Heart right ventricle (tissue), 2 donors: ENCODE measurements around the genes TAFA3, PHTF1, HIPK1, OLFML3 and AMPD1.

DNA sequence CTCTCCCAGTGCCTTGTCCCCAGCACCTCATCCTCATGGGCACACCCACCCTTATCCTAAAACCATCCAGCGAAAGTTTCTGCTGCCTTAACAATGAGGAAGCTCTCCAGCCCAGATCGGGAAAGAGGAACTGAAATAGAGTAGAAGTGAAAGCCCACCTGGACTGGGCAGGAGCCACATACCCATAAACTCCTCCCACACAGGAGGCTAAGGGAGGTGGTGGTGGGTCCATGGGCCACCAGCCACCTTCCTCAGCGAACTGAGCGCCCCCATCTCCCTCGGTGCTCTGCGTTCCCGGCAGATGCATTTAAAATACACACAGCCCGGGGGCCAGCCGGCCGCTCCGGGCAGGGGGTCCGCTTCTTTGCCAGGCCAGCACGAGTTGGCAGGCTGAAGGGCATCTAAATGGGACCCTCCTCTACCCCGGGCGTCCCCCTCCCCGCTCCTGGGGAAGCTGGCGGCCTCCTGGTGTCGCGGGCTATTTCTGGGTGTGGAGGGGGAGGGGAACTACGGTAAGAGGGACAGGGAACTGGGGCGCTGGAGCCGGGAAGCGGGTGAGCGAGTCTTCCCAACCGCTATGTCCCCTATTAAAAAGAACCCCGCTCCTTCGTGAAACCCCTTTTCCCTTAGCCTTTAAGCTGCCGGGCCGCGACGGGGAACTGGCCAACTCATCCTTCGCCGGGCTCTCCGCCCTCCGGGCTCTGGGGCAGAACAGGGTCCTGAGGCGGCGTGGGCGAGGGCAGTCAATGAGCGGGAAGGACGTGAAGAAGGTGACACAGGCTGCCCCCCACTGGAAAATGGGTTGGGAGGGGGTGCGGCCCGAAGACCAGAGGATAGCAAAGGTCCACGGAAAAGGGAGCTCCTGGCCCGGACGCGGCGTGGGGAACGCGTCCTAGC lies 875 bp downstream of the PPM1J start:
- PRO-cap, 2 experiments = peak in 1 of 2 experiments; most common plus-strand start position 510 of the sequence (in 1); most common minus-strand start position 486 of the sequence (in 1)

GRCh38 chr1:112718510-112719155 lies at the start of gene TAFA3:
TSS of gene TAFA3 (plus strand) at chr1:112718905.
- PRO-cap, 2 experiments = no peak in any of the 2 experiments

DNA sequence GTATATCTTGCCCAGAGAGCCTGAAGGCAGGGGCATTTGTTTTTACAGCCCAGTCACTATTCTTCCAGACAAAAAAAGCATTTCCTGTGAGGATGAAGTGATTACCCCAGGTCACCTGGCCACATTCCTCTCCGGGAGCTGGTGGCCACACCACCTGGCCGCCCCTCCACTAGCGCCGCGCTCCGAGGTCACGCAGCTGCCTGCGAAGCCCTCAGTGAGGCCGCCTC lies 106.7 kb downstream of the SLC16A1 start:
- PRO-cap, 2 experiments = no peak in any of the 2 experiments

DNA sequence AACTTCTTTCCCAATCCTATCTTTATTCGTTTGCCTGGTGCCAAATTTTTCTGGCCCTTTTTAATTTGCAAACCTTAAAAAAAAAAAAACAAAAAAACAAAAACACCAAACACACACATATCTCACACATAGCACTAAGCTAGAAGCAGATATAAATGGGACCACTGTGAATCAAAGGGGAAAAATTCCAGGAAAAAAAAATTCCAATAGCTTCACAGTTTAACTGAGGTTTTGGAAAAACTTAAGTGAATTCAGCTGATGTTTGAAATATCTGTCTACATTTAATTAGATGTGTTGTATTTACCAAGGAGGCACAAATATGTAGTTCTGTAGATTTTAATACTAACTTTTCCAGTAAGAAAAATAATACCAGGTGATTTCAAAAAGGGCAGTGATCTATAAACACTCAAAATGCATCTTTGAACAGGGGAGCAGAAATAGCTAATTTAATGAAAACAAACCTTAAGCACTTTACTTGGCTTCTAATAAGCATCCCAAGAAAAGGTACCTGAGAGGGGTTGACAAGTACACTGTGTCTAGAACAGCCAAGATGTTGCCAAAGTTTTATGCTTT lies 43.2 kb downstream of the SLC16A1 start:
- PRO-cap, 2 experiments = no peak in any of the 2 experiments

DNA sequence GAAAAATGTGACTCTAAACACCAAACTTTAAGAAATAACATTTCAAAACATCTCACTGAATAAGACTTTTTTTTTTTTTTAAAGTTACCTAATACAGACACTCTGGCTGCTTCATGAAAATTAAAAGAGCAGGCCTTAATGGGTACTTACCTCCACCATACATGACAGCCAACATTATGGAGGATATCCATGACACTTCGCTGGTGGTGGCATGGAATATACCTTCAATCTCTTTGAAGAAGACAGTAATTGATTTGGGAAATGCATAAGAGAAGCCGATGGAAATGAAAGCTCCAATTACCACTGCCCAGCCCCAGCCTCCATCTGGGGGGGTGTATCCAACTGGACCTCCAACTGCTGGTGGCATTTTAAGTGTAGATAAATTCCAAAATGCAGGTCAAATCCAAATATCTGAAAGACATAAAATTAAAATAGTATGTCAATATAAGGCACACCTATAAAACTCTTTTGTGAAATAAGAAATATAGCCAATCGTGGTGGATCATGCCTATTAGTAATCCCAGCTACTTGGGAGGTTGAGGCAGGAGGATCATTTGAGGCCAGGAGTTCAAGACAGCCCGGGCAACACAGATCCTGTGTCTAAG lies 27.0 kb downstream of the SLC16A1 start:
- PRO-cap, 2 experiments = no peak in any of the 2 experiments

DNA sequence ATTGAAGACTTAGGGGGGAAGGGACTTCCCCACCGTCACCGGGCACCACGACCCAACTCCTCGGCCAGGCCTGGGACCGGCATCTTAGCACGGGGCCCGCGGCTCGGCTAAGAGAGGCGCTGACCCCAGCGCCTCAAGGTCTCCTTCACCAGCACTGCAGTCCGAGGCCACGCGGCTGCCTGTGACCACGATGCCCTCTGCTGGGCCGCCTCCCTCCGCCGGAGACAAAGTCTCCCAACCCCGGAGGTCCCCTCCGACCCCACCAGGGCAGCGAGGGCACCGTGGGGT lies 340 bp downstream of the SLC16A1 start:
- PRO-cap, 2 experiments = no peak in any of the 2 experiments

DNA sequence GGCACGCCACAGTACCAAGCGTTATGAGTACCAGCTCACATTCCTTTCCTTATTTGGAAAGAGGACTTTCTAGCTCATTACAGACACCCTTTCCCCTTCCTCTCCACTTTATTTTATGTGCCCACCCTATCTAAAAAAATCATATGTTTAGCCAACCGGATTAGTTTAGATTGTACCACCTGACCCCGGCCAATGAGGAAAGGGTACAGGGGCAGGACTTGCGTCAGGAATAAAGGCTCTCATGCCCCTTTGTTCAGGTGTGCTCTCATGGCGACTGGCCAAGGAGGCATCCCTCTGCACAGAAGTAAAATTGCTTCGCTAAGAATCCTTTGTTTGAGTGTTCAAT lies 129.4 kb downstream of the LRIG2 start:
- PRO-cap, 2 experiments = no peak in any of the 2 experiments

DNA sequence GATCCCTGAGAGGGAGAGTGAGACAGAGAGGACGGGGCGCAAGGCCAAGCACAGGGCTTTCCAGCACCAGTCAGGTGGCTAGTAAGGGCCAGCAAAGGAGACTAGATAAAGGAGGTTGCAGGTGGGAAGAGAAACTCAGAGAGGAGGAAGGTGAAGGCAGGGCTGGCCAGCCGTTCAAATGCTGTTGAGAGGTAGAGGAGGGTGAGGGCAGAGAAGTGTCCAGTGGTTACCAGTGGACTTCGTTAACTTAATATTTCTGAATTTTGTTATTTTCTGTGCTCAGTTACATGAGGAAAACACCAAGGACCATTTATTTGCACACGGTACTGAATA lies 137.6 kb upstream of the MAGI3 start:
- PRO-cap, 2 experiments = no peak in any of the 2 experiments

DNA sequence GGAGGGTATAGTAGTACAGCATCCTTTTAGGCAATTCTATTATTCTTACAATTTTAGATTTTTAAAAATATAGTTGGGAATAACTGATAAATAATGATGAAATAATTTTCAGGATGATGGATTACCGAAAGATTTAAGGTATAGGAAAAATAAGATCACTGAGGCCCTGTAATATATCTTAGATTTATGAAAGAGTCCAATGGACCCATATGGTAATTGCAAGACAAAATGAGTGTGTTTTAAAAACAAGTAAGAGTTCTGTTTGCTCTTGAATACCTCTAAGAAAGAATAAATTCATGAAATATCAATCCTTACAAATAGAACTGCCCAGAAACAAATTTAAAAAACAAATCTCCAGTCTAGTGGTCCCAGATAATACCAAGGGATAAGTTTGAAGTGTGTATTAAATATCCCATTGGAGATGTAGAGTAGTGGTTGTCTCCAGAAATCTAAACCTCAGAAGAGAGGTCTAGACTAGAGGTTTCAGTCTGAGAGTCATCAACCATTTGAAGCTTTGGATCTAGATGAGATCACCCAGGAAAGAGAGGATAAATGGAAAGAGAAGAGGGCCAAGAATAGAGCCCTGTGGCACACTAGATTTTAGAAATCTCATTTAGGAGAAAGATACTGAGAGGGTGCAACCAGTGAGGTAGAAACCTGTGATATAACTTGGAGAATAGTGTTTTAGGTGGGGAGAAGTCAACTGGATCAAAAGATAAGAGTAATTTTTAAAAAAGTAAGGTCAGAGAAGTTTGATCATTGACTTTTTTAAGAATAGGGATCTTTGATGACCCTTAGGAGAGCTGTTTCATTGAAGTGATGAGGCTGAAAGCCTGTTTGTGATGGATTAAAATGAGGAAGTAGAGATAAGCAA lies 72.7 kb downstream of the MAGI3 start:
- PRO-cap, 2 experiments = no peak in any of the 2 experiments

GRCh38 chr1:113706577-113707299 lies 52.5 kb downstream of the PHTF1 start:
- PRO-cap, 2 experiments = no peak in any of the 2 experiments

DNA sequence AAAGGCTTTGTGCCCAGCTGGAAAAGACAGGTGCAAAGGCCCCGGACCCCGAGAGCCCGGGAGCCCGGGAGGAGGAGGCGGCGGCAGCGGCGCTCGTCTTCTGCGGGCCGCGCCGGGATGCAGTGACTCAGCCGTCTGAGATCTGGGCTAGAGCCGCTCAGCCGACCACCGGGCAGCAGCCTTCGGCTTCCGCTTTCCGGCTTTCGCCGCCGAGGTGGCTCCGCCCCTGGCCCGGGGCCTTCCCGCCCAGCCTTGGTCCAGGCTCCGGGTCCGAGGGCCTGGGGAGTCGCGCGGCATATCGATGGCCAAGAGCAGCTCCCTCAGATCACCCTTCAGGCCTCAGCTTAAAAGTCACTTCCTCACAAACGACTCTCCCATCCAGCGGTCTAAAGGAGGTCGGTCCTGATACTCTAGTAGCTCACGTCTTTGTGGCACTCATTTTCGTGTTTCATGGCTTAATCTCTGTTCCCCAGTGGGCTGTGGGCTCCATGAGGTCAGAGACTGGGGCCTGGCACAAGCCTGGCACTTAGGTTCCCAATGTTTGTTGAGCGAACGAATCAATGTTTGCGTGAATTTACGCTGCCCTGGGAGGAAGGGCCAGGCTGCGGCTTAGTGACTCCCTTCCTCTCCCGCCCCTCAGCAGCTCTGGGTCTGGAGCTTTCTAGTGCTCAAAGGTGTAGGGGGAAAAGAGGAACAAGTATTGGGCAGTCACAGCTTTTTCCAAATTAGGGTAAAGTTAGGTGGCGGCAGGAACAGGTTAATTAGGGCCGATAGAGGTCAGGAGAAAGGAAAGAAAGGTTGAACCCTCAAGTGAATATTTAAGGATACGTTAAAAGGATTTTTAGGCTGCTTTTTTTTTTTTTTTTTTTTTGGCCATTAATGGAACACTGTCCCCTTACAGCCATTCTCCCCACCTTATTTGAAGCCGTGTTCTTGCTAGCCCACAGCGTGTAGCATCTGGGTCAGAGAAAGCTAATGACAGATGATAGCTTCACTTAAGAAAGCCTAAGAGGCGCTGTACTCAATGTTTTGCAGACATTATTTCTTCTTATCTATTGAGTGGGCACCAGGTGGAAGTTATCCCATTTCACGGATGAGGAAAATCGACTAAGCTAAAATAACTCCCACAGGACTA lies at the start of gene PHTF1:
PHTF1 (minus strand) TSS at position 137 of the 1,135 bp plus-strand sequence.
- PRO-cap, 2 experiments = peak in 2 of 2 experiments; most common plus-strand start position 260 of the sequence (in 2); most common minus-strand start position 124 of the sequence (in 2)

DNA sequence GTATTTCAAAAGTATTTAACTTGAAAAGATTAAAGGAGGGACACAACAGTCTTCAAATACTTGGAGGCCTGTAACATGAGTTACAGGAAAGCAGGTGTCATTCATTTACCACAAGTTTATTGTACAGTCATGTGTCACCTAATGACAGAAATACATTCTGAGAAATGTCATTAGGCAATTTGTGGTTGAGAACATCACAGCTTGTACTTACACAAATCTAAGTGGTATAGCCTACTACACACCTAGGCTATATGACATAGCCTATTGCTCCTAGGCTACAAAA lies 24.8 kb upstream of the PHTF1 start:
- PRO-cap, 2 experiments = no peak in any of the 2 experiments

DNA sequence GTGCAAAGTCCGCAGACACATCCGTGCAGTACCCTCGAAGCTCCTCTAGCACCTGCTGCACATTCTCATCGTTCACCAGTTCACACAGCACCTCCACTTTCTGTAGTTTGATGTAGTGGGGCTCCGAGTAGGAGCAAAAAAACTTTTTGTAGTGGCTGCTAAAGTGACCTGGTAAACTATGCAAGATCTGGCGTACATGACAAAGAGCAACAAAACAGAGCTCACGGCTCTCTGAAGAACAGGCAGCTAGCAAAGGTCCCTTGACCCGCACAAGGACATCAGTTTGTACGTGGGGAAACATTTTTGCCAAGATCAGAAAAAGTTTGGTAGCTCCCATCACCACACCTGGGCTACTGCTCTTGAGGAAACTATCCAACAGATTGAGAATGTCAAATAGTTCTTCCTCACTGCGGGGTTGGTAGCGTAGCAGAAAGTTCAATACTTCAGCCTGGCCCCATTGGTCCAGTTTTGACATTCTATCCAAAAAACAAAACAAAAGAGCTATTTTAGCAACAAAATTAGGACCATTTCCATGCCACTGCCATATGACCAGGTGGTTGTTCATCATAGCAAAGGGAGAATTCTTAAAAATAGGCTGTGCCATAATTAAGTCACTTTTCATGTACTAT lies 4.6 kb downstream of the AP4B1 start:
- PRO-cap, 2 experiments = no peak in any of the 2 experiments

DNA sequence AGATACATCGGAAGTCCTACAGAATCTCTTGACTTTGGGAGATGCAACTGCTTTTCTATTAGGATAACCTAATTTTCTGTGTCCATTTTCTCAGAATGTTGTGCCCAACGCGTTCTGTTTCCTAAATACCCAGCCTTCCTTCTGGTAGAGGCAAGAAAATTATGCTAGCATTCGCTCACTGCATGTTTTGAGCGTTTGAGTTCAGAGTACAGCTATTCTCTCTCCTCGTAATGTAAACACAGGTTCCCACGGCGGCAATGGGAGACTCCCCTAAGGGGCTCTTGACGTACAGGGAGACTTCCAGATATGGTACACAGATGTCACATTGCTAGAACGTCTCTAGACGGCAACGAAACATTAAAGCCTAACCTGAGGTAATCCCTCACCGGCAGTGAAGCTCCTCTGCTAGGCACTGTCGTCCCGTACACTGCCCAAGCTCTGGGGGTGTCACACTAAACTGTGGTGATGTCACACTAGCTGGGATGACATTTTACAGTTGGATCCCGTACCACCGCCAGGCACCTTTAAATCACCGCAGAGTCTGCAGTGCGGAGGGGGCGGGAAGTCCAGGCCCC lies at the start of gene HIPK1:
HIPK1 (plus strand) TSS at position 485 of the 575 bp plus-strand sequence.
- PRO-cap, 2 experiments = peak in 2 of 2 experiments; most common plus-strand start position 527 of the sequence (in 1); most common minus-strand start position 429 of the sequence (in 2)

GRCh38 chr1:113963121-113963646 lies 16.1 kb upstream of the OLFML3 start:
- PRO-cap, 2 experiments = no peak in any of the 2 experiments

GRCh38 chr1:113978759-113979823 lies at the start of gene OLFML3:
TSS of gene OLFML3 (plus strand) at chr1:113979474.
- PRO-cap, 2 experiments = peak in 2 of 2 experiments; most common plus-strand start chr1:113979447 (in 1); most common minus-strand start chr1:113979367 (in 1)

- PRO-cap, 2 experiments = no peak in any of the 2 experiments
Measured at GRCh38 chr1:114695055-114695930, at the start of gene AMPD1. TSS of gene AMPD1 (minus strand) at chr1:114695546.

- PRO-cap, 2 experiments = no peak in any of the 2 experiments
Measured at GRCh38 chr1:114720471-114720845, 3.9 kb upstream of the NRAS start.

DNA sequence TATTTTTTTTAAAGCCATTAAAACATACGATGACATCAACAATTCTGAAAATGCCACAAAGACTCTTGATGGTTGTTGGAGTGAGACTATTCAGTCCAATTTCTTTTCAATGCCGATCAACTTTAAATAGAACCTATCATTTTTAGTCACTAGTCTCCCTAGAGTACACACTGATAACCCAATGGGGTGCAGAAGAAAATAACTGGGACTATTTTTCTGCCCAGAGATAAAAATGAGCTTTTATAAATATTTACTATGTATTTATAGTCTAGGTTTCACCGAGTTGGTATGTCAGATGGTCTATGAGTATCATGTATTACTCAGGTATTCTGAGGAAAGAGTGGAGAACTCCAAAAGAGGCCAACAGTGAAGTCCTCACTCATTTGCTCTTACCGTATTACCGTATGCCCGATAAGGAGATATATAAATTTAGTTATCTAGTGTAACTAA lies 15.9 kb downstream of the CSDE1 start:
- PRO-cap, 2 experiments = no peak in any of the 2 experiments

GRCh38 chr1:114756889-114757832 lies 623 bp downstream of the CSDE1 start:
- PRO-cap, 2 experiments = peak in 1 of 2 experiments; most common plus-strand start chr1:114757663 (in 1); most common minus-strand start chr1:114757475 (in 1)